ENCODE measurements around a stretch of chr1.

DNA sequence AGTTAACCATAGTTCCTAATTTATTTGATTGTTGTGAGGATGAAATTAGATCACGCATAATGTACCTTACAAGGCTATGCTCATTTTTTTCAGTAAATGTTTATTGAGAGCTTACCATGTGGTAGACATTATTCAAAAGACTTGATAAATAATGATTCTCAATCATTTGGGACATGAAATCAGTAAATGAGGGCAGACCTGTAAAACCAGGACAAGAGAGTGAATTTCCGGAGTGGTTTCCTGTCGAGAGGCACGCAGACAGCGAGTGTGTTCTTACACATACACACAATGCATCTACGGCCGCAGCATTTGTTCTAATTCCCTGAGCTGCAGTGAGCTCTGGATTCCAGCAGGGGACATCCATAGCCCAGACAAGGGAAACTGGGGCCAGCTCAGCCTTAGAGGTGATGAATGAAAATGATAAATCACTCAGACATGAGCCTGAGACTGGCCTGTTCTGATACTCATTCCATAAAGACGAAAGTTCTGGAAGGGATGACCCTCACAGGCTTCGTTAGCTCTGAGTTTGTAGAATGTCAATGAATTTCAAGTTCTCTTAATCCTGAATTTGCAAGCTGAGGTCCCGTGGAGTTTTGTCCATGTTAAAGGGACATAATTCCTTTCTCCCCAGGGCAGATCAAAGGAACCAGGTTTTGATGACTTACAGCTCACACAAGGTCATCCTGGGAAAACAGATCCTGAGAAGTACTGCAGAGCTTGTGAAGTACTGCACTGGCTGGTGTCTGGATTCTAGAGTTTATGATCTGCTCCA lies 207.8 kb upstream of the C1orf87 start:
- PRO-cap = no peak

DNA sequence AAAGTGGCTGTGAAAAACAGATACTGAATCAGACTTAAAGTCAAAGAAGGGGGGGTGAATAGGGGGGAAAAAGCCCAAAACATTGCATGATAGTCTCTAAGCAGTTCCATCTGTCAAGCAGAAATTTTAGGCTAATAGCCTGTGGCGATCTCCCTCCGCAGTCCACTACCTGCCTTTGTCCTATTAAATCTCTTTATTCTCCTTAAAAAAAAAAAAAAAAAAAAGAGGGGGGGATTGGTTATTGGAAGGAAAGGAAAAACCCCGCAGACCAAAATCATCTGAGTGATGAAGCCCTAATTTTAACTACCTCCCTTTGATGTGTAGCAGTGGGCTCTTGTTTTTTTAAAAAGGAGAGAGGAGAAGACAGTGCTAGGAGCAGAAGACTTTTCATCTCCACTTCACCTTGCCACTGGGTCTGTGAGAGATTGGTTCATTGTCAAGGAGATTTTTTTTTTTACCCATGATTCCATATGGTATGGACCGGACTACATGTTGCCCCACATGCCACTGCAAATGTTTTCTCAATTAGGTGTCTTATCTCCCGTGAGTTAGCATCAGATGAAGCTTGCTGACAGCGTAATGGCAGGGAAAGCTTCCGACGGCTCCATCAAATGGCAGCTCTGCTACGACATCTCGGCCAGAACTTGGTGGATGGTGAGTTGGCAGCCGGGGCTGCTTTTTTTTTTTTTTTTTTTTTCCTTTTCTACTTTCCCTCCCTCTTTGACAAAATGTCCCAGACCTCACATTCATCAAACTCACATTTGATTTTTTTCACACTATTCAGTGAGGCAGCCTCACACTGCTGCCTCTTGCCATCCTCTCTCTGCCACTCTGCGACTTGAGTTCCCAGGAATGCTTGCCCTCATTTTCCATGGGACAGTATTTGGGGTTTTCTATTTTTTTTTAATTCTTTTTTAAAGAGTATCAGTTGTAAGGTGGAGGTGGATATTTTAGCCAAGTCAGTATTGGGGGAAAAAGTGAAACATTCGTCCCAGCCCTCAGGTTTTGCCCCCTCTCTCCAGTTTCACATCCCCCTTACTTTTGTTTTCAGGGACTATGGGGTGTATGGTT lies 217.2 kb upstream of the NFIA start:
- PRO-cap = no peak

DNA sequence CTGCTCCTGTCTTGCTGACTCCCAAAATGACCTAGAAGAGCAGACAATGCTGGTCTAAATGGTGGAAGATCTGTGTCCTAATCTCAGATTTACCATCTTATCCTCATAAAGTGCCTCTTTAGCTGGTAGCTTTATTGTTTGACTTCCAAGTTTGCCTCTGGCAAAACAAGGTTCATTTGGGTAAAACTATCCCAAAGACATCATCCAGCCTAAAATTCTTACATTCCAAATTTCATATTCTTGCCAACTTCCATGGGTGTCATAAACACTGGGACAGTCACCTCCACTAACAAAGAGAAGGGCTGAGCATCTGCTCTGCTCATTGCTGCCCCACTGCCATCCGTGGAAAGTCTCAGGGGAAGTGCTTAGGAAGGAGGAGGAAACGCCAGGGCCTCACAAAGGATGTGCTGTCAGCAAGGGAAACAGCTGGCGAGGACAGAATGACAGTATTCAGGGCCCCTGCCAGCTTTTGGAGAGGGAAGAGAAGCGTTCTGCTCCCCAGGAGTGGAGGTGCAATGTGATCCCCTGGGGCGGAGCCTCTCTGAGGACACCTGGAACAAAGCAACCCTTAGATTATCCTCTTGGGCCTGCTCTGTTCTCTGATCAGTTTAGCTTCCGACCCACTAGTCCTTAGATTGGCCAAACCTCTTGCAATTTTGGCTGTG lies 170.5 kb upstream of the NFIA start:
- PRO-cap = no peak

- PRO-cap = unidirectional peak, minus-strand start at chr1:60984430
These were observed 98.0 kb upstream of the NFIA start for GRCh38 chr1:60984337-60984707.

- PRO-cap = bidirectional peak, plus-strand start at chr1:61080062, minus-strand start at chr1:61079967
These were observed 2.5 kb upstream of the NFIA start for GRCh38 chr1:61079685-61080524.

DNA sequence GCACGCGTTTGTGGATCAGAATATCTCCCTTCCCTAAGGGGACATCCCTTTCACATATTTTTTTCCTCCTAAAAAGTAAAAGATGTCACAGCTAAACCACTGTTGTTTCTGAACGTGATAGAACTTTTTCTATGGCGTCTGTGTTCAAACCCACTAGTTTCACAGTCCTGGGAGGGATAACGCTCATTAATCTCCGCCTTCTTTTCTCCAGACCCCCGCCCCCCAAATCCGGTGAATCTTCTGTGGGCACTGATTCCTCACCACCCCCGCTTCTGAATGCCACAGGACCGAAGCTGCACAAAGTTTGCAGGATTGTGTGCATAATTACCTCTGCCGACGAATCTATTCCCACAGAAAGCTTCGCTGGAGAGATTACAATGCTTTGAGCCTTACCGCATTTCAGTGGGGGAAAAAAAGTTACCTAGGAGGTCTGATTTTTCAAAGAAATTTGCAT lies 846 bp upstream of the NFIA start:
- PRO-cap = no peak

DNA sequence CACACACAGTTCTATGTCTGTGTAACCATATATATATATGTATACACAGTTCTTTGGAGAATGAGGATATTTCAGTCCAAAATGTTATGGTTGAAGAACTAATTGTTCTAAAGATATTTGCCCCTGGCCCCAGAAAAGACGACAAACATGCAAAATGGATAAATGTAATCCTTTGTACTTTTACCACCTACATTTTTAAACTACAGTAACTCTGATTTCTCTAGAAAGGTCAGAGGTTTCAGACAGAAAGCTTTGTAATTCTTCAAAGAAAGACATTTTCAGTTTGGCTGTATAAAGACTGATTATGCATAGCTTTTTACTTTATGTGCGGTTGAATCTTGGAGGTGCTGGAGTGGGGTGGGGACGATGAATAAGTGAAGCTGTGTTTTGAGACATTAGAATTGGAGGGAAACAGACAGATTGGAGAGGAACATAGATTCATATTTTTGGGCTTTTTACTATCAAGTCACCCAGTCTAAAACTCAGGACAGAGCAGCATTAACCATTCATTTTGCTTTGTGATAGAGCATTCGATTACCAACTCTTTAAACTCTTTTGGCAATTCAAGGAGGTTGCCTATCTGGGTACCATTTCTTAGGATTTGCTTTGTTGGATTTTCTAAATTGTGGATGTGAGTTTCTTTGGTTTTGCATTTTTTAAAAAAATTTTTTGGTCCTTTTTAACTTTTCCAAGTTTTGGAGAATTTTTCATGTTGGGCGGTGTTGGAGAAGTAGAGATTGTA lies 16.7 kb downstream of the NFIA start:
- PRO-cap = no peak

DNA sequence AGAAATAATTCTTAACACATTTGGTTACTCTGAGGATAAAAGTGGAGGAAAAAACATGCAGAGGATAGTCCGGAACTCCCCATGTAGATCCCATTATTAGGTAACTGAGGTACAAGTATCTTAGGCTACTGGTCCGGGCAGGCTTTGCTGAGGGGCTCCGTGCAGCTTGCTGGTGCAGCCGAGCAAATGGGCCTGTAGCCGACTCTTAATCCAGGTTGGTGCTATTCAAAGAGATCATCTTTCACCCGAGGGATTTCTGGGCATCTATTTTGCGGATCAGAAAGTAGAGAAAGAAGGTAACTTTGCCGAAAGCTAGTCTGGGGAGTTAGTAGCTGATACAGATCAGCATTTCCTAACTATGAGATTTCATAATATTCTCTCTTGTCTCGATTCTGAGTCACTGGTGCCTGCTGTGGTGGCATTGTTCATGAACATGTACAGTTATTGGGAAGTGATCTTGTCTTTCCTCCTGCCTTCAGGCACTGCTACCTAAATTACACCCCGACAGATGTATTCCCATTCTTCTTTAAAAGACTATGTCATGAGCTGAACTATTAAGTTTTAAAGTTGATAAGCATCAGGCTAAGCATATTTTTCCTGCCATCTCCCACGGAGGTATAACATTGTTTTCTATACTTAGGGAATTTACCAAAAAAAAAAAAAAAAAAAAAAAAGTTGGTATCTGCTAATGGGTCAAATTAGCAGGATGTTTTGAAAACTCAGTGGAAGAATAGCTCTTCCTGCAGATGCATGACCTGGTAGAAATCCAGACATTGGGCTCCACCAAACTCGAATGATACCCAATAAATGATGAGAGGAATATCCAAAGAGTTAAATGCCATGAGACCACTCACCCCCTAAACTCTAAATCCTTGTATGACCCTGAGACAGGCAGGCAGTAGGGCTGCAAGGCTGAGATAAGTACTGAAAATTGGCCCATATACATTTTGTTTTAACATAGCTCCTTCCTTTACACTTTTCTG lies 57.2 kb downstream of the NFIA start:
- PRO-cap = no peak

DNA sequence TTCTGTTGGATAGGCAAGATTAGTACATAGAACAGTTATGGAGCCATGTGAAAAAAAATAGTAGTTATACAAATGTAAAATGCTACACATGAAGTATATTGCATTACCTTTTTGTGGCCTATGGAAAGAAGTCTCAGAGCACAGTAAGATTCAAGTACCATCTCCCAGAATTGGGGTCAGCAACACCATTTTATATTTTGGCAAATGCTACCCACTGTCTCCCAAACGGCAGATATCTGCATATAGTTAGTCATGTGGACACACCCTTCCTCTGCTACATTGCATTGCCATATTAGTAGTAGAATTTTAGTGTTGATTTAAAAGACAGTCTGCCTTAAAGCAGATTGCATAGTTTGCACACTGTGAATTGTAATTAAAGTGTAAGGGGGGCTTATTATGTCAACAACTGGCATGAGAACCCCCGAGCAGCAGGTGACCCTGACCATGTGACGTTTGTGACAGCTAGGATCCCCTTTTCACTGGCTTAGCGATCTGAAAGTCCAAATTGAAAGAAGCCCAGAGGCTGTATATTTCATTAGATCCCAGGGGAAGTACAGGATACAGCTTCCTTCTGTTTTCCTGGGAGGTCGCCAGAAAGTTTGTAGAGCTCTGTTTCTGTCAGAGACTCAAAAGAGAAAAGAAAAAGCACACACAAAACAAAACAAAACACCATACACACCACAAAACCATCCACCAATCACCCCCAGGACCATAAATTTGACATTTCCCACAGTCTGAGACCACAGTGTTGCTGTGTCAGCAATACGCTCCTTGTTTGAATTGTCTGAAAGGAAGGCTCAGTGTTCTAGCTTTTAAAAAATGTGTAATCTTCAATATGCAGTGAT lies 172.4 kb downstream of the NFIA start:
- PRO-cap = no peak

DNA sequence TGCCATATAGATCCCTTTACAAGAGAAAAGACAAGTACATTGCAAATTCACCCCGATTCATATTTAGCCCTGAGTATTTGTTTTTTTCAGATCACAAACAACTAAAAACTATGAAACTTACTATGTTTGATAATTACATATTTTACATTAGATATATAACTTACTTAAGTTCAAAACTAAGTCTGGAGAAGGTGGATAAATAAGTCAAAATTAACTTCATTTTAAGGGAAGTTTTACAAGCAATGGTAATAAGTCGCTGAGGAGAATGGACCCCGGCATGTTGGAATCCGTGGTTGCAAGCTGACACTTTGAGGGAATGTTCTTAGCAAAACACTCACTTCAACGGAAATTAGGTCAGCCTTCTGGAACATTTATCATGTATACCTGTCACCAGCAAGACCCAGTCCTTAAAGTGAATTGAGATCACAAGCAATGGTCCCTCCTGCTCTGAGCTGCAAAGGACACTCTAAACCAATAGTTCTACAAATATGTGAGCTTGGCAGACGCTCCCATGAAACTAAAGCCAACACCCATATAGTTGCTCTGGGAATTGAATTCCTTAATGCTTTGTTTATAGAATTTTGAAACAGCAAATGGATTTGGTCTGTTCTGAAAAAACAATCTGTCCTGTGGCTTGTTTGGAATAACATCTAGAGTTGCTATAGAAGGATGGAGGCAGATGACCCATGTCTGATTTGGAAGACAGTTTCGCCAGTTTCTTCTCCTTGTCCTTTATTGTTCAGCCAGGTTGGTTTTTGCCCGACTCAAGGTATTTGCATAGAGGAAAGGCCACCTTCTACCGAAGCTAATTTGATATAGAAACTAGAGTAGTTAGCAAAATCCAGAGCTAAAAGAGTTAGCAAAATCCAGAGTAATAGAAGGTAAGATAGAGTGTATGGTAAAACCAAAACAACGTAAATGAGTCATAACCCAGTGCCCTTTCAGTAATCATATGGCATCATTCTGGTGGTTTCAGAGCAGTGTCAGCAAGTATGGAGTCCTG lies 236.0 kb downstream of the NFIA start:
- PRO-cap = no peak

GRCh38 chr1:61641050-61642202 lies 83.5 kb downstream of the TM2D1 start:
- PRO-cap = unidirectional peak, minus-strand start at chr1:61641885

- PRO-cap = unidirectional peak, plus-strand start at chr1:62300061
These were observed 19.3 kb downstream of the KANK4 start for GRCh38 chr1:62299956-62300327.

GRCh38 chr1:62436181-62436588 lies 664 bp upstream of the USP1 start:
- PRO-cap = bidirectional peak, plus-strand start at chr1:62436395, minus-strand start at chr1:62436258; bidirectional peak, plus-strand start at chr1:62436671, minus-strand start at chr1:62436474

DNA sequence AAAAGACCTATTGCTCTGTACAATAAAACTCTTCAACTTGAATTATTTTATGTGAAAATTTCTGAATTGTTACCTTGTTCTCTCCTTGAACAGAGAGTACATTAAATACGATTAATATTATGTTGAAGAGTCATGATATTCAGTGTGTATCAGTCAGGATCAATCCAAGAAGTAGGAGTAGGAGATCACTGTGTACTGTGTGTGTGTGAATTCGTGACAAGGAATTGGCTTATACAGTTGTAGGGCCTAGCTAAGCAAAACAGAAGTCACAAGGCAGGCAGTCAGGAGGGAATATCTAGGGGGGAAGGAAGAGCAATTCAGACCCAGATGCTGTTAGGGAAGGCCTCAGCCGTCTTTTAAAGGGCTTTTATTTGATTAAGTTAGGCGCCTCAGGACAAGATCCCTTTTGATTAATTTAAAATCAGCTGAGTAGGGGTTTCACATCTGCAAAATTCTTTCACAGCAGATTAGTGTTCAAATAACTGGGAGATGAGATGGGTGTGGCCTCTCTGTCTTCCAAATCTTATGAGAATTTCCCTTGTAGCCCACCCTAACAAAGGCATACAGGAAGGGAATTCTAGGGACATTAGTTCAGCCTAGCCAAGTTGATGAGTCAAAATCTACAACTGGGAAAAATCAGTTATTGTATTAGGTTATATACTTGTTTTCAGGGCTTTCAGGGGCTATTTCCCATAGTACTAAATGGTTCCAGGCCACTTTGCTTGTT lies 47.3 kb downstream of the ALG6 start:
- PRO-cap = bidirectional peak, plus-strand start at position 320 of the sequence, minus-strand start at position 201 of the sequence

DNA sequence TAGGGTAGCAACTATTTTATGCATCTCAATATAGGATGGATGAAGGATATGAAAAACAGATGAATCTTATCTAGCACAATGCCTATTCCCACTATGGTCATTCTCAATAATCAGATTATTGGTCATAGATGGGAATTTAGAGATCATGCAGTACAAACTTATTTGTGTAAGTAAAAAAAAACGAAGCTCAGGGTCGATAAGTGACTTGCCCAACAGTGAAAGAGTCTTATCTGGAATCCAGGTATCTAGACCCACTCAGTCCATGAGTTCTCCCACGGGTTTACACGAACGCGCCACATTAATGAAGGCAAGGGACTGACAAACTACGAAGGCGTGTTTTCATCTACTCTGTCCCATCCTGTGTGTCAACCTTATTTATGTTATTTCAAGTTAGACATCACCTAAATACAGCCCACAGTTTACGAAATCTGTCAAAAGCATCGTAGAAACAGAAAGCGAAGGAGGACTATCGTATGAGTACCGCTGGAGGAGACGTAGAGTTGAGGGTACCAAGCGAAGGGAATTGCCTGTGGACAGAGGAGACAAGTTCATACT lies 475 bp downstream of the ITGB3BP start:
- PRO-cap = no peak

DNA sequence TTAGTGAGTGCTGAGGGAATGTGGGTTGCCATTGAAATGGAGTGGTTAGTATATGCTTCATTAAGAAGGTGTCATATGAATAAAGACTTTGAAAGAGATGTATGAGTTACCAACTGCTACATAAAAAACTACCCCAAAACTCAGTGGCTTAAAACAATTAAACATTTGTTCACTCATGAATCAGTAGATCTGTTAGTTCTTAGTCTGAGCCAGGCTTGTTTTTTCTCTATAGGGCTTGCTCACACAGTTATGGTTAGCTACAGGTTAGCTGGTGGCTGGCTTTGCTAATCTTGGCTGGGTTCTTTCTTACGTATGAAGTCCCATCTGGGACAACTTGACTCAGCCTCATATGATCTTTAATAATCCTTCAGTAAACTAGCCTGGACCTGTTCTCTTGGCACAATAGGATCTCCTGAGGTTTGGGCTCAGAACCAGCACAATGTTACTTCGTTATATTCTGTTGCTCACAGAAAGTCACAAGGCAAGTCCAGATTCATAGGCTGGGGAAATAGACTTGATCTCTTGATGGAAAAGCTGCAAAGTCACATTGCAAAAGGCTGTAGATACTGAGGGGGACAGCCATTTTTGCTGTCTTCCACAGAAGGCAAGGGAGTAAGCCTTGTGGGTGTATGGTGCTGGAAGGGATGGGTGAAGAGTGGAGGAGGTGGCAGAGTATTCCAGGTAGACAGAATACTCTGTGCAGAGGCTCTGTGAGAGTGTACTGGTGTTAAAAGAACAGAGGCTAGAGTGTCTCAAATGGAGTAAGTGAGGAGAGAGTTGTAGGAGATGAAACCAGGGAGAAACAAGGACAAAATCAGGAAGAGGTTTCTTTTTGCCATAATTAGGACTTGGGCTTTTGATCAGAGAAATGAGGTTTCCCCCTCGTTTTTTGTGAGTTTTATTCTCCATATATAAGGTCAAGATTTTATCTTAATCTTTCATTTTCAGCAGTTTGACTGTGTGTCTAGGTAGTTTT lies 24.4 kb downstream of the EFCAB7 start:
- PRO-cap = no peak

GRCh38 chr1:63548588-63549160 lies 25.3 kb downstream of the EFCAB7 start:
- PRO-cap = no peak

DNA sequence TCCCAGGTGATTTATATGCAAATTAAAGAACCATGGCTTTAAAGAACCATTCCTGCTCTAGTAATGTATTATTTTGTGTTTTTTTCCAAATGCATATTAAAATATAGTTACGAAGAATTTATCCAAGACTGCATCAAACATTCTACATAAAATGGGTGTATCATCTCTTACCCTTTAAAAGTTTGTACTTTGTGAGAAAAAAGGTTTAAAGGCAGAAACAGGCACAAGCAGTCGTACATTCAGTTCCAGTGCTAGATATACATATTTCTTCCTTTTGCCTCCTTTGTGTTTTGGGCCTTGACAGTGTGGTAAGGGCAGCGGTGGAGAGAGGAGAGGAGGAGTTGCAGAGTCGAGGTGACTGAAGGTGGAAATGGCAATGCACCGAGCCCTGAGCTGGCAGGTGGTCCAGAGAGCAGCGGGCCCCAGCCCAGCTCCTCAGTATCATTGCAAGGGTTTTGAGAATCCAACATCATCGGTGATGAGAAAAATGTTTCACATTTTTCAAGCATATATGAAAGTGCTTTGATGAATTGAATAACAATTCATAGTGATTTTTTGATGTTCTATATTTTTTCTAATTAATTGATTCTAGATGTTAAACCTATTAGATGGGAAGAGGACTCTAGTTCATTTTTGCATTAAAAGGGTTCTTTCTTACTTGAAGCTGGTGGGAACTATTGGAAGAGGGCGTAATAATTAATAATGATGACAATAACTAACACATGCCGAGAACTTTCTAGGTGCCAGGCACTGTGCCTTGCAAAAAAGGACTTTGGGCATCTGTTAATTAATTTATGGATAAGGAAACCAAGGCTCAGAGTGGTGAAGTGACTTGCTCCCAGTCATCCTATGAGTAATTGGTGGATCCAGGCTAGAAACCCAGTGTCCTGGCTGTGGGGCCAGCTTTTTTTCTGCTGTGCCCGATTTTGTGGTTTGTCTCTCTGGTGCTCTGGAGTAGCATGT lies 22.9 kb downstream of the ROR1 start:
- PRO-cap = no peak

GRCh38 chr1:63903529-63904168 lies 129.8 kb downstream of the ROR1 start:
- PRO-cap = no peak

DNA sequence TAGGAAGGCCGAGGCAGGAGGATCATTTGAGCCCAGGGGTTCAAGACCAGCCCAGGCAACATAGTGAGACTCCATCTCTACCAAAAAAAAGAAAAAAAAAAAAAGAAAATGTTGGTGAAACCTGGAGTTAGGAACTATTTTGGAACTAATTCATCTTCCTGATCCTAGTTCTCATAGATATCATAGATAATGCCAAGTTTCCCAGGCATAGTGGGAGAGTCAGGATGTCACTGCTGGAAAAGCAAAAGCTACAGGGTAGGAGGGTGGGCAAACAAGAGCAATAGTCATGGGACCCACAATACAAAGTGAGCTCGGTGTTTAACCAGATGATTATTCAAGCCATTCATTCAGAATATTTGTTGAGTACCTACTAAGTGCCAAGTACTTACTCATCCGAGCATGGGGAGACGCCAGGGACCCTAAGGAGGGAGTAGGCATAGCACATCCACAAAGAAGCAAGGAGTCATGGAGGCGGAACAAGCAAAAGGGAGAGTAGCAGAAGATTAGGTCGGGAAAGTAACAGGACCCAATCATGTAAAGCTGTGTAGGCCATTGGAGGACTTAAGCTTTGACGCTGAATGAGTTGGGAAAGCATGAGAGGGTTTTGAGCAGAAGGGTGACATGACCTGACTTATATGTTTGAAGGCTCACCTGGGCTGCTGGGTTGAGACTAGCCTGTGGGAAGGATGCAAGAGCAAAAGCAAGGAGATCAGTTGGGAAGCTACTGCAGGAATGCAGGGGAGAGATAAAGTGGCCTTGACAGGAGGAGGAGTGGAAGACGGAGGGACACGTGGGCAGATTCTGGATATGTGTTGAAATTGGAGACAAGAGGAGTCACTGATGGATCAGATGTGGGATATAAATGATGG lies 59.9 kb upstream of the UBE2U start:
- PRO-cap = no peak